Metastatic Breast Carcinoma in the Ovary (tissue), 3 donors: ENCODE data around the gene PATL2.

DNA sequence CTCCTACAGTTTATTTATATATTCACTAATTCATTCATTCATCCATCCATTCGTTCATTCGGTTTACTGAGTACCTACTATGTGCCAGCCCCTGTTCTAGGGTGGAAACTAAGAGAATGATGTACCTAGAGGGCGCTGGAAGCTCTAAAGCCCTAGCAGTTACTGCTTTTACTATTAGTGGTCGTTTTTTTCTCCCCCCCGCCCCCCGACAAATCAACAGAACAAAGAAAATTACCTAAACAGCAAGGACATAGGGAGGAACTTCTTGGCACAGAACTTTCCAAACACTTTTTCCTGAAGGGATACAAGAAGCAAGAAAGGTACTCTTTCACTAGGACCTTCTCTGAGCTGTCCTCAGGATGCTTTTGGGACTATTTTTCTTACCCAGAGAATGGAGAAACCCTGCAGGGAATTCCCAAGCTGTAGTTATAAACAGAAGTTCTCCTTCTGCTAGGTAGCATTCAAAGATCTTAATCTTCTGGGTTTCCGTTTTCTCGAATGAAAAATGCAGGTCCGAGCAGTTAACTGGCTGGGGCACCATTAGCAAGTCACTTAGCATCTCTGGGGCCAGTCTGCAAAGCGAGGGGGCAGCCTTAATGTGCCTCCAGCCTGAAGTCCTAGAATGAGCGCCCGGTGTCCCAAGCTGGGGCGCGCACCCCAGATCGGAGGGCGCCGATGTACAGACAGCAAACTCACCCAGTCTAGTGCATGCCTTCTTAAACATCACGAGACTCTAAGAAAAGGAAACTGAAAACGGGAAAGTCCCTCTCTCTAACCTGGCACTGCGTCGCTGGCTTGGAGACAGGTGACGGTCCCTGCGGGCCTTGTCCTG is at the start of gene PATL2:
TSS of gene PATL2 (minus strand) at position 688 of the 832 bp plus-strand sequence.
- PRO-cap, 3 experiments: peak in 3 of 3 experiments; most common minus-strand start position 706 of the sequence (in 2)

GRCh38 chr15:44720100-44720176 is 8.6 kb downstream of the B2M start:
- PRO-cap, 3 experiments: no peak in any of the 3 experiments

DNA sequence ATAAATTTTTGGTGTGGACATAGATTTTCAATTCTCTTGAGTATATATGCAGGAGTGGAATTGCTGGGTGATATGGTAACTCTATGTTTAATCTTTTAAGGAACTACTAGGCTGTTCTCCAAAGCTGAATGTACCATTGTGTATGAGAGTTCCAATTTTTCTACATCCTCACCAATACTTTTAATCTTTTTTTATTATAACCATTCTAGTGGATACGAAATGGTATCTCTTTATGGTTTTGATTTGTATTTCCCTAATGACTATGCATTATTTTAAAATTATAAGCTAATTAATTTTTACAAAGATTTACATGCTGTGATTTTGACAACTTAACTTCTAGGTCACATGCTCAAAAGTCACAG is 6.2 kb upstream of the TRIM69 start:
- PRO-cap, 3 experiments: no peak in any of the 3 experiments

DNA sequence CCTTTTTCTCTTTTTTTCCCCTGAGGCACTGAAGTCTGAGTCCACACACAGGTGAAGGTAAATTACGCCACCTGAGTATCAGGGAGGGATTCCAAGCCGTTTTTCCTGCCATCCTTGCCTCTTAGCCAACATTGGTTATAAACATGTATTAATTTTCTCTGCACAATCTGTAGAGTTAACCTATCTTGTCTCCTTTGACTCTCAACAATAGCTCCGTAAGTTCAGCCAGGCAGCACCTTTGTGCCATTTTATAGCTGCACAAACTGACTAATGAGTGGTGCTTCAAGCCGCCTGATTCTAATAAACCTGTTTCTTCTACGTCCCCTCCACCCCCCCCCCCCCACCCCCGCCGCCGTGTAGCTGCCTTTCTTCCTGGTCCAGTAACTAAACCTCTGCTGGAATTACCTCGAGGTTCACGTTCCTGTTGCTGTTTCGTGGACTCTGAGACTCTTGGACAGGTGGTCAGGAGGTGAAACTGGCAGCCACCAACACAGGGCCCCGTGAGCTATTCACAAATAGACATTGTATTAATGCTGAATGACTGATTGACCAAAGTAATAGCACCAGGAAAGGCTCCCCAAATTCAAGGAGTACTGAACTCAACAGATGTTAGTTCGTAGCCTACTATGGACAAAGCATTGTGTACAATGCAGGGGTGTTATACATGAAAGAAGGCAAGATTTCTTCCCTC is 73.8 kb downstream of the TRIM69 start:
- PRO-cap, 3 experiments: no peak in any of the 3 experiments

DNA sequence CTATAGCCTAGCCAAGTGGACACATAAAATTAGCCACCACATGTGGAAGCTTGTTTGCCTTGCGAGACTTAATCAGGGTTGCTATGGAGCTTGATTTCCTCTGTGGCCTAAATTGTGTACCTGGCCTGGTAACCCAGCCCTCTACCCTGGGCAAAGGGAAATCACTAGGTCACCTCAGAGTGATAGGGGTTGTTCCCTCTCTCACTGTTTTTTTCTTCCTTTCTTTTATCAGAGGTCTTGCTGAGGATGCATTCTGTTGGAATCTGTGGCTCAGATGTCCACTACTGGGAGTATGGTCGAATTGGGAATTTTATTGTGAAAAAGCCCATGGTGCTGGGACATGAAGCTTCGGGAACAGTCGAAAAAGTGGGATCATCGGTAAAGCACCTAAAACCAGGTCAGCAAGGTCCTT is 20.0 kb downstream of the SORD start:
- PRO-cap, 3 experiments: no peak in any of the 3 experiments

DNA sequence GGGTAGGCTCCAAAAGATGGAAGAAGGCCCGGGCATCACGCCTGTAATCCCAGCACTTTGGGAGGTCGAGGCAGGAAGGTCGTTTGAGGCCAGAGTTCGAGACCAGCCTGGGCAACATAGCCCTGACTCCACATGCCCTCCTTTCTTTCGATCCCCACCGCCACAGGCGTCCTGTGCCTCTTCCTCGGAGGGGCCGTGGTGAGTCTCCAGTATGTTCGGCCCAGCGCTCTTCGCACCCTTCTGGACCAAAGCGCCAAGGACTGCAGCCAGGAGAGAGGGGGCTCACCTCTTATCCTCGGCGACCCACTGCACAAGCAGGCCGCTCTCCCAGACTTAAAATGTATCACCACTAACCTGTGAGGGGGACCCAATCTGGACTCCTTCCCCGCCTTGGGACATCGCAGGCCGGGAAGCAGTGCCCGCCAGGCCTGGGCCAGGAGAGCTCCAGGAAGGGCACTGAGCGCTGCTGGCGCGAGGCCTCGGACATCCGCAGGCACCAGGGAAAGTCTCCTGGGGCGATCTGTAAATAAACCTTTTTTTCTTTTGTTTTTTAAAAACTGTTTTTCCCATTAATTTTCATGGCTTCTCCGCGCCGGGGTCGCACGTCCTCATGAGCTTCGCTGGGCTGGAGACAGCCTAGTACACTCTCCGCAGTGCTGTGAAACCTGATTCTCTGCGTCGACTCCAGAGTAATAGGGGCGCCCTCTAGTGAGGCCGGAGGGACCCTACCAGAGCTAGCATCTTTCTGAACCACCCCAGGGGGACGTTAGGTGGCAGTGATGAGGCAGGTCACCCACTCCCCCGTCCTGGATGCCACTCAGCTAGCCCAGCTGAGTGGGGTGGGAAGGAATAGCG is 3.7 kb downstream of the DUOXA2 start:
- PRO-cap, 3 experiments: no peak in any of the 3 experiments

DNA sequence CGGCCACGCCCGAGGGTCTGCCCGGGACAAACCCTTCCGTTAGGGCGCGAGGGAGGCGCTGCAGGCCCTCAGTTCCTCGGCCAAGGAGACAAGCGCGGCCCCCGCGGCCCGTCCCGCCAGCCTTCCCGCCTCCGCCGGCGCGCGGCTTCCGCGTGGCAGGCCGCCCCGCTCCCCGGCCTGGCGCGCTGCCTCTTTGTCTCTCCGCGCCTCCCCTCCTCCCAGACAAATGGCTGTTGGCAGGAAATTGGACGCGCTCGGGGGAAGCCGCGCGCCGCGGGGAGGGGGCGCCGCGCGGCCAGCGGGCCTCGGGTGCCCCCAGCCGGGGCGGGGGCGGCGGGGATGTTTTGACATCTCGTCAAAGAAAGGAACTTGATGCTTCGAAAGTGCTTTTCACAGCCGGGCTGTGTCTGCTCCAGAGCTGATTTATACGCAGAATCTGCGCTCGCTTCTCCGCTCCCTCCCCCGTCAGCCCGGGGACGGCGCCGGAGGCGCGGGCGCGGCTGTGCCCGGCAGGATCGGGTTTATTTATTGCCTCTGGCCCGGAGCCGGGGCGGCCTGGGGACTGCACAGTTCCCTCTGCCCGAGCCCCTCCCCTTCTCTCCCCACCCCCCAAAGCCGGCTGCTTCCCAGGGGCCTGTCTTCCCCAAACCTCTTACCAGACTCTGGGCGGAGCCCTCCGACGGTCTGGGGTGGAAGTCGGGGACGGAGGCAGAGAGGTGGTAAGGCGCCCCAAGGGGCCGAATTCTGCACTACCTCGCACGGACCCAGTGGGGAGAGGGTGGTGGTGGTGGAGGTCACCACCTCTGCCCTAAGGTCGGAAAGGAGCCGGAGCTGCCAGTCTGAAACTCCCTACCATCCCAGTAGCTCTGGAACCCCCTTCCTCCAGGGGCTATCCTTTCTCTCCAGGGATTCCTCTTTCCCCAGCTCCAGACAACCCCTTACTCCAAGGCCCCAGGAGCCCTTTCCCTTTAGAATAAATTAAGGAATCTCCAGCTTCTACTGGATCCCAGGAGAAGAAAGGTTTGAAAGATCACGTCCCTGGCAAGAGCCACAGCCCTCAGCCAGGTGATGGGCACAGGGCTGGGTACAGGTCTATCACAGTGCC is 20.6 kb downstream of the SHF start:
- PRO-cap, 3 experiments: peak in 3 of 3 experiments; most common plus-strand start position 225 of the sequence (in 3); most common minus-strand start position 127 of the sequence (in 2)

GRCh38 chr15:45181094-45181447 is 6.7 kb downstream of the SHF start:
- PRO-cap, 3 experiments: no peak in any of the 3 experiments

GRCh38 chr15:45234427-45235140 is 17.4 kb upstream of the SLC28A2 start:
- PRO-cap, 3 experiments: no peak in any of the 3 experiments

- PRO-cap, 3 experiments: no peak in any of the 3 experiments
Measured at GRCh38 chr15:45386398-45387038, 8.2 kb upstream of the GATM start.

DNA sequence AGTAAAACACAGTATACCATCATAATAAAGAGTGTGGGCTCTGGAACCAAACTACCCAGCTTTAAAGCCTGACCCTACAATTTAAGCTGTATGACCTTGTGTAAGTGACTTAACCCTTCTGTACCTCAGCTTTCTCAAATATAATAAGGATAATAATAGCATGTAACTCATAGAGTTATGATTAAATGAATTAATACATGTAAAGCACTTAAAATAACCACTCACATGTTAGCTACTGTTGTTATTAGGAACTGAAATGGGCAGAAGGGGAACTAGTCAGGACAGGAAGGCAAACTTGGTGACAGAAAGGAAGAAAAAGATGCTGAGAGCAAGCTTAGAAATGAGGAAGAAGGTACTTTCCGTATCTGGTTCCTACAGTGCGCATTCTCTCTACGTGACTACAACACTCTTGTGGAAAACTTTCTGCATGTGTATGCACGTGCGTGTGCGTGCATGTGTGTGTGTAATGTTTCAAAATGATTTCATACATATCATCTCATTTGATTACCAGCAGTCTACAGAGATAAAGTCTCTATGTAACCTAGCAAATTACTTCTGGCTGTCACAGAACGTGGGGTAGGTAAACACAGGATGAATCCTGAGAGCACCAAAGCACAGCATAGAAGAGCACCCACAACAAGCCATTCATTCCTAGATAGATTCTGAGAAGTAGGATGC is 10.1 kb upstream of the SPATA5L1 start:
- PRO-cap, 3 experiments: no peak in any of the 3 experiments

DNA sequence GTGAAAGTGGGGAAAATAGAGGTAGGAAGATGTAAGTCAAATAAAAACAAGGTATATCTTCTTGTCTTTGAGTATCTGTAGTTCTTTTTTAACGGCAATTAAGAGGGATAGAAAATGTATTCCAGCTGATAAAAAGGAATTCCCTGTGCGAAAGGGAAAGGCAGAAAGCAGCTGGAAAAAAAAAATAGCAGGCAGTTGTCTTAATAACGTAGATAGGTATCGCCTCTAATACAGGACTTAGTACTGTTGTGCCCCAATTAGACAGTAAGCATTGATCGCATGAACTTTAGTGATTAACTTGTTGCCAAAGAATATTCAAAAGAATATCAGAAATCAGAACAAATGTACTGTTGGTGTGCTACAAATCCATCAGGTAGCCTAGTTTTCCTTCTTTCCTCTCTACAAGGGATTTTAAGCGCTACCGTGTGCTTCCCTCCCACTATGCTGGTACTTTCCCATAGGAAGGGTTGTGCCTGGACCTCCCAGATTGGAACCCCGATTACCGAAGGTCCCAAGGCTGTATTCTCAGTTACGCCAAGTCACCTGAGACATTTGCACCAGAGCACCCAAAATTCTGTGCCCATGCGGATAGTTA is 643 bp upstream of the SPATA5L1 start:
- PRO-cap, 3 experiments: no peak in any of the 3 experiments

- PRO-cap, 3 experiments: no peak in any of the 3 experiments
Measured at GRCh38 chr15:45521552-45521858, 1.1 kb downstream of the SLC30A4 start.

DNA sequence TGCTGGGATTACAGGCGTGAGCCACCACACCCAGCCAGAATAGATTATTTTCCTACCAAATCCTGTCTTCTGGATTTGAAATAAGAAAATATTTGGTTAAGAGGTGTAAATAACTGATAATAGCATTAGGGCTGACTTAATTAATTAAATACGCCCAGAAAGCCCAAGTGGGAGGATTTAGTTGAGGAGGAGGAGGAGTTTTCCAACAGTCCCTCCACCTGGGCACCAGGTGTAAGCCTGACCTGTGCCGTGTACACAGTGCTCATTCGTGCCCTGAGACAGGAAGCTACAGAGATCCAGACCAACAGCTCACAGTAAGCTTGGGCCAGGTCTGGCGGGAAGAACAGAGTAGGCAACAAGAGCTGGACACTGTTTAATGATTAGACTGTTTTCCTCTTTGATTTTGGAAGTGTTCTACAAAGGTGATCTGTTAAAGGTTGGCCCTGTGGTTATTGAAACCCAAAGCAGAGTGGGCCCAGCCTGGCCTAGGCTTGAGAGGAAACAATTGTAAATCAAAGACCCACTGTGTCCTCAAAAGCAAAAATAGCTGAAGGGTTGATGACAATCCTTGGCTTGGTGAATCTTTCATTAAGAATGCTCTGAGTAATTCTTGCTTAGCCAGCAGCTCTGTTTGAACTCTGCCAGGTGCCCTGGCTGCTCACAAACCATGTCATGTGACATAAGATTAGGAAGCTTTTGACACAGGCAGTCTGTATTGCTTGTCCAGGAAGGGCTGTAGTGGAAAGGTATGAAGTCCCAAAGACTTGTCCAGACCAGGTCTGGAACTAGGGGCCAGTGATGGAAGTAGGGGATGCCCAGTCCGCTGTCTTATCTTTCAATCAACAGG is 13.8 kb downstream of the SQOR start:
- PRO-cap, 3 experiments: peak in 1 of 3 experiments; most common plus-strand start position 312 of the sequence (in 1)

- PRO-cap, 3 experiments: peak in 1 of 3 experiments; most common minus-strand start chr15:45829947 (in 1)
Measured at GRCh38 chr15:45829871-45830229, 195.0 kb downstream of the SQOR start.

- PRO-cap, 3 experiments: no peak in any of the 3 experiments
Measured at GRCh38 chr15:47184964-47185396, 532.3 kb upstream of the SEMA6D start.

DNA sequence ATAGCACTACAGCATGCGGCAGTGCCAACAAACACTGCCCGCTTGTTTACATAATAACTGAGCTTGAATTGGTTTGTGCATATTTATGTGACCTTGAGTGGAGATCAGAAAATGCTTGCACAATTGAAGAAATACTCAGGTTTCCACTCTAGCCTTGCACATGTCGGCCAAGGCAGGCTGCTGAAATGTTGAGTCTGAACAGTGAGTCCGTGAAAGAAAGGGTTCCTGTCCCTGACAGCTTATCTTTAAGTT is 385.2 kb upstream of the SEMA6D start:
- PRO-cap, 3 experiments: no peak in any of the 3 experiments

GRCh38 chr15:47756787-47757290 is 39.5 kb downstream of the SEMA6D start:
- PRO-cap, 3 experiments: no peak in any of the 3 experiments

GRCh38 chr15:48177329-48177559 is 851 bp downstream of the MYEF2 start:
- PRO-cap, 3 experiments: no peak in any of the 3 experiments

DNA sequence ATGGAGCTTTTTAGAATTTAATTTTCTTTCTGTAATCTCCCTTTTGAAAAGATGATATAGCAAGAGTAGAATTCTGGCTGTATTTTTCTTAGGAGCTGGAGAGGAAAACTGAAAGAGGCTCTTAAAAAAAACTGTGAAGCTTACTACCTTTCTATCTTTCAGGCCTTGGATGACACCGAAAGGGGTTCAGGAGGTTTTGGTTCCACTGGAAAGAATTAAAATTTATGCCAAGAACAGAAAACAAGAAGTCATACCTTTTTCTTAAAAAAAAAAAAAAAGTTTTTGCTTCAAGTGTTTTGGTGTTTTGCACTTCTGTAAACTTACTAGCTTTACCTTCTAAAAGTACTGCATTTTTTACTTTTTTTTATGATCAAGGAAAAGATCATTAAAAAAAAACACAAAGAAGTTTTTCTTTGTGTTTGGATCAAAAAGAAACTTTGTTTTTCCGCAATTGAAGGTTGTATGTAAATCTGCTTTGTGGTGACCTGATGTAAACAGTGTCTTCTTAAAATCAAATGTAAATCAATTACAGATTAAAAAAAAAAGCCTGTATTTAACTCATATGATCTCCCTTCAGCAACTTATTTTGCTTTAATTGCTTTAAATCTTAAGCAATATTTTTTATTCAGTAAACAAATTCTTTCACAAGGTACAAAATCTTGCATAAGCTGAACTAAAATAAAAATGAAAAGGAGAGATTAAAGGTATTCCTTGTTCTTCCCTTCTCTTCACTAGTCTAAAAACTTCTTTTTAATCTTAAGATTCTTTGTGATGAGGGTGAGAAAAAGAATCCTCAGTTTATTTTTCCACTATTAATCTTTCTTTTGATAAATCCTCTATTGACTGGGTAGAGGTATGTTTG is 10.9 kb downstream of the DUT start:
- PRO-cap, 3 experiments: no peak in any of the 3 experiments